ENCODE data around the gene ARHGAP44.

DNA sequence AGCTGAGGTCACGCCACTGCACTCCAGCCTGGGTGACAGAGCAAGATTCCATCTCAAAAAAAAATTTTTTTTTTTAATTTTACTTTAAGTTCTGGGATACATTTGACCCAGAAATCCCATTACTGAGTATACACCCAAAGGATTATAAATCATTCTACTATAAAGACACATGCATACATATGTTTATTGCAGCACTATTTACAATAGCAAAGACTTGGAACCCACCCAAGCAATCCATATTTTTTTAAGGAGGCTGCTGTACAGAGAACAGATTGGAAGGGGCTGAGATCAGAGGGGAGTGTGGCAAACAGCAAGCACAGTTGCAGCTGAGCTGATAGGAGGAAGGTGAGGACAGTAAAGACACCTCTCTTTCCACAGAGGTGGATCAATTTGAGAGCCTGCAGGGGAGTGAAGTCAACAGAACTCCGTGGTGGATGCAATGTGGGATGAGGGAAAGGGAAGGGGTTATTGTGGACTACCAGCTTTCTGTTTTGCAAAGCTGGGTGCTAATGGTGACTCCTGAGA is 10.2 kb upstream of the TMEM238L start:
- PRO-cap: no peak

- PRO-cap: no peak
These were observed 5.9 kb upstream of the PIRT start for GRCh38 chr17:10843732-10844165.

GRCh38 chr17:10844166-10845491 is 6.7 kb upstream of the PIRT start:
- PRO-cap: no peak

GRCh38 chr17:11238607-11239089 is 2.4 kb upstream of the SHISA6 start:
- PRO-cap: no peak

- PRO-cap: unidirectional peak, plus-strand start at chr17:11240253; bidirectional peak, plus-strand start at chr17:11240545, minus-strand start at chr17:11240320
These were observed 767 bp upstream of the SHISA6 start for GRCh38 chr17:11240010-11240881.

DNA sequence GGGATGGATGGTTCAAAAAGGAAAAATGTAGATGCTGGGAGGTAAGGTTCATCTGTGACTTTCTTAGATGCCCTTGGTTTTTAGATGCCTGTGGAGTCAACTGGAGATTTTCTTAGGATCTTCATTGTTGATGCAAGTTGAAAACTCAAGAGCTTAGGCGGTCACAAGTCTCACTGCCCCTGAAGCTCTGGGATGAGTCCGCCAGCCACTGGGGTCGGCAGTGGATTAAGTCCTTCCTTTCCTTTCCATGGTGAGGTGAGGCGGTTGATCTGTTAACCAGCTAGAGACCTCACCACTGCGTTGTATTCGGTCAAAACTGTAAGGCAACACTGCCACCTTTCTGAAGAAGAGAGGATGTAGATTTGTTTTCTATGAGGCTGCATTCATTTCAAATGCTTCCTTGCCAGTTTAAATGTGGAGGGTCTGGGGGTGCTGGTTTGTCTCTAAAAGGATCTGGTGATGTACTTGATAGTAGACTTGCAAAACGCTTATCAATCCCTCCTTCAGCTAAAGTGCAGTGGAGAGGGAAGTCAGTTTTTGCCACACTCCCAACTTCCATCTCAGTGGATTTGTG is 1.6 kb downstream of the MYOCD start:
- PRO-cap: no peak

GRCh38 chr17:12680266-12681410 is 14.9 kb downstream of the MYOCD start:
- PRO-cap: no peak

DNA sequence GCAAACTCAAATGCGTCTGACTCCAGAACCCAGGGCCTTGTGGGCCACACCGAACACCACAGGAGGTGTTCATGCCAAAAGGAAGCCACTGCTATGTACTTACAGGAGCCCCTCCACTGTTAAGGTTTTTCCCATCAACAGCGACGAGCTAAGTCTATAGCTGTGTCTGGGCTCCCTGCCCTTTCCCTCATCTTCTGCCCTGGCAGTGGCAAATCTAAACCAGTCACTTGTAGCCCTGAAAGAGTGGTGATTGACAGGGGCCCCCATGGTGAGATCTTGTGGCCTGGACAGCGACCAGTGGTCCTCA is 57.6 kb upstream of the ARHGAP44 start:
- PRO-cap: no peak

- PRO-cap: no peak
These were observed 57.2 kb upstream of the ARHGAP44 start for GRCh38 chr17:12732039-12732552.

- PRO-cap: unidirectional peak, plus-strand start at chr17:12789611
These were observed at the start of gene ARHGAP44 for GRCh38 chr17:12789254-12789663. Gene ARHGAP44 (plus strand): TSS chr17:12789498.

GRCh38 chr17:12790718-12790933 is 1.3 kb downstream of the ARHGAP44 start:
- PRO-cap: no peak

- PRO-cap: no peak
These were observed 90.3 kb downstream of the ELAC2 start for GRCh38 chr17:12927442-12927948.

DNA sequence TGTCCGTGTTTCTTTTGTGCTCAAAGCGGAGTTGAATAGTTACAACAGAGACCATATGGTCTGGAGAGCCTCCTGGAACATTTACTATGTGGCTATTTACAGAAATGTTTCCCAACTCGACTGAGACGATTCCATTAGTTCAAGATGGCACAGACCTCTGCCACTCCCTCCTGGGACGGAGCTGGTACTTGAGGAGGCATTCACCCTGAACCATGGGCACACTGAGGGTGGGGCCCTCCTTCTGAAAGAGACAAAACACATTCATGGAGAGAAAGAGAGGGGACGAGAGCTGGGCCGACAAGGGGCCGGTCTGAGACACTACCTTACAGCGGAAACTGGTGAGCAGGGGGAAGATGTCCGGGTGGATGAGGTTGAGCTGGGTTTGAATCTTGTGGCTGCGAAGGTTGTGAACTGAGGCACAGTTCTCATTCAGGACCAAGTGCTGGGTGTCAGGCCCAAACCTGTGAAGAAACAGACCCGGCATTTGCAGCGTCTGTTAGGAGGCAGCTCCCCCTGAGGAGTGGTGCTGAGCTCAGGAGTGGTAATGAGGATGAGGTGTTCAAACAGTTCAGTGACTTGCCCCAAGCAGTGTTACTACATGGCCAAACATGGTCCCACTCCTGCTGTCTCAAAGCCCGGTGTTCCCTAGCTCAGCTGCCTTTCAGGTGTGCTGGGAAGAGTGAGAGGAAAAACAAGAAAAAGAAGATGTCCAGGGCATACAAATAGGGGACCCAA is 15.5 kb downstream of the ELAC2 start:
- PRO-cap: no peak

- PRO-cap: no peak
These were observed 6.6 kb upstream of the ELAC2 start for GRCh38 chr17:13024368-13024870.

- PRO-cap: no peak
These were observed 205.3 kb upstream of the ELAC2 start for GRCh38 chr17:13223074-13223616.

- PRO-cap: no peak
These were observed 149.4 kb upstream of the HS3ST3A1 start for GRCh38 chr17:13751125-13751544.

DNA sequence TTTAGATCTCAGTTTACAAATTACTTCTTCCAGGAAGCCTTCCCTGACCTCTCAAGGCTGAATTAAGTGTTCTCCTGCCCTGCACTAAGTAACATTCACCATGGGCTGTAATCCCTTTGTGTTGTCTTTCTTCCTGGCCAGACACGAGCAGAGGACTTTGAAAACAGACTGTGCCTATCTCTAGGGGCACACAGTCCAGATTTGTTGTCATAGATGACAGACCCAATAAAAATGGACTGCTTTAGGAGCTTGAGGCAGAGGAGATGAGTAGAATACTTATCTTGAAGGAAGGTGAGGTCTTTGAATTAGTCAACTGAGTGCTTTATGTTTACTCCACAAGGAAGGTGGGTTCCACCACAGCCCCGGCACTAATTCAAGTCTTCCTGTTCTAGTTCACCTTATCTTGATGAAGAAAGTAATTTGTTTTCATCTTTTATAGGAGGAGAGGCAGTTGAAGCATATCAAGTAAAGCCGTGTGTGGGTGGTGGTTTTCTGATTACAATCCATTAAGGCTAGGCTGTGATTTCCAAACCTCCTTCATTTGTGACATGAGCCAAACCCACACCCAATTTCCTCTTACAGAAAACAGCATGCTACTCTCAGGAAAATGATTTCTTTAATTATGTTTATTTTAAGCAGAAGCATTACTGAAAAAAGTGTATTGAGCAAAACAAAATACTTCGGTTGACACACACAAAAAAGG is 35.6 kb downstream of the CDRT15 start:
- PRO-cap: no peak

GRCh38 chr17:14201573-14202218 is 35.0 kb downstream of the CDRT15 start:
- PRO-cap: no peak

- PRO-cap: no peak
These were observed 3.5 kb upstream of the HS3ST3B1 start for GRCh38 chr17:14297109-14298085.

GRCh38 chr17:14303333-14304120 is 2.6 kb downstream of the HS3ST3B1 start:
- PRO-cap: no peak